ENCODE measurements around a stretch of chr3.

GRCh38 chr3:99795660-99796285 lies 21.9 kb upstream of the CMSS1 start:
- PRO-cap: no peak
- RRBS: no CpG with 5 or more reads among the region's 18 CpGs

GRCh38 chr3:99925391-99925967 lies 107.8 kb downstream of the CMSS1 start:
- PRO-cap: no peak
- RRBS: no CpG with 5 or more reads among the region's 3 CpGs

GRCh38 chr3:99957448-99957987 lies 139.9 kb downstream of the CMSS1 start:
- PRO-cap: no peak
- RRBS: no CpG with 5 or more reads among the region's 2 CpGs

- PRO-cap: no peak
- RRBS: no CpG with 5 or more reads among the region's 8 CpGs
Observed at GRCh38 chr3:100073879-100074434, 40.3 kb downstream of the FILIP1L start.

- PRO-cap: no peak
- RRBS: no CpG with 5 or more reads among the region's 2 CpGs
Observed at GRCh38 chr3:100504150-100504532, 11.7 kb downstream of the TMEM45A start.

DNA sequence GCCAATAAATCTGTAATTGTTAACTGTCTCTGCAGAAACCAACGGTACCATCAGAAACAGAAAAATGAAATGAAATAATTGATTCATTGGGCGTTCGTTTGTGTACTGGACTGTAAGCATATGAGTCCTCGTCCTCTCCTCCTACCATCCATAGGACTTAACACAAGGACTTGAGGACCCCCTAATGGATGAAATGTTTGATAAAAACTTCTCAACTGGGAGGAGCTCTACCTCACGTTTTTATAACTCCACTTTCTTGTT lies 965 bp downstream of the SENP7 start:
- PRO-cap: no peak
- RRBS: no CpG with 5 or more reads among the region's 5 CpGs

- PRO-cap: no peak
- RRBS: no CpG with 5 or more reads among the region's 6 CpGs
Observed at GRCh38 chr3:101691958-101692356, 5.4 kb upstream of the RPL24 start.

DNA sequence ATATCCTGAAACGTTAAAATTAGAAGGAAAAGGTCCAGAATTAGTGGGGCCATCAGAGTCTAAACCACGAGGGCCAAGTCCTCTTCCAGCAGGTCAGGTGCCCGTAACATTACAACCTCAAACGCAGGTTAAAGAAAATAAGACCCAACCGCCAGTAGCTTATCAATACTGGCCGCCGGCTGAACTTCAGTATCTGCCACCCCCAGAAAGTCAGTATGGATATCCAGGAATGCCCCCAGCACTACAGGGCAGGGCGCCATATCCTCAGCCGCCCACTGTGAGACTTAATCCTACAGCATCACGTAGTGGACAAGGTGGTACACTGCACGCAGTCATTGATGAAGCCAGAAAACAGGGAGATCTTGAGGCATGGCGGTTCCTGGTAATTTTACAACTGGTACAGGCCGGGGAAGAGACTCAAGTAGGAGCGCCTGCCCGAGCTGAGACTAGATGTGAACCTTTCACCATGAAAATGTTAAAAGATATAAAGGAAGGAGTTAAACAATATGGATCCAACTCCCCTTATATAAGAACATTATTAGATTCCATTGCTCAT lies 7.0 kb upstream of the RPL24 start:
- PRO-cap: no peak
- RRBS: 89% methylated on average over 1 of the region's 15 CpGs

GRCh38 chr3:101827014-101828354 lies 21.8 kb upstream of the NFKBIZ start:
- PRO-cap: unidirectional peak, plus-strand start at chr3:101827308; bidirectional peak, plus-strand start at chr3:101827936, minus-strand start at chr3:101827935
- RRBS: 1% methylated on average over 5 of the region's 32 CpGs

DNA sequence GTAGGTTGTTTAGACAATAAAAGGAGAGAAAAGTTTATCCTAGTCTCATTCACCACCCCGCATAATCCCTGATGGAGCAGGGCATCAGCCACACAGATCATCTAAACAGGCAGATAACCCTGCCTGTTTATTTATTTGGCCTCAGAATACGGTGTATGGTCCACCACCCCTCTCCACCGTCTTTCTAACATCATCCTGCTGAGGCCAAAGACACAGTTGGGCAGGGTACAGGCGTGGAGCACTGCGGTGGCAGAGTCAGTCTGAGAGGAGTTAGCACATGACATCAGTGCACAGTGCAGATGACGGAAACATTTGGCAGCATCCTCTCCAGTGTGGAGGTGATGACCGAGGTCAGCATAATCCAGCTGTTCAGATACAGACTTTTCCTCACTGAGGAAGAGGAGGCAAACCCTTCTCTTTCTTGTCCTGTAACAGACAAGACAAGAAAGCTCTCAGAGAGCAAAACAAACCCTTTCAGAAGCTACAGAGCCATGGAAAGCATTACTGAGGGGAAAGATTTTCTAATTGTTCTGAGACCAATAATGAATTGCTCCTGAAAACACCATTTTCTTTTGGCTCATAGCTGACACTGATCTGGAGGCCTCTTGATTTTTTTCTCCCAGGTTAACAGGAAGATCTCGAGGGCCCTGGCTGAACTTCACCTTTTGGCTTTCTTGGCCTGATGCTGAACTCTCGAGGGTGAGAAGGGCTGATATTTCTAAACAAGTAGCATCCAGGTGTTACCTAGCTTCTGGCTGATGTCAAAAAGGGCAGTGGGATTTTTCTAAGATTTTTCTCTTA lies 20.1 kb upstream of the NFKBIZ start:
- PRO-cap: bidirectional peak, plus-strand start at position 330 of the sequence, minus-strand start at position 186 of the sequence
- RRBS: no CpG with 5 or more reads among the region's 9 CpGs

DNA sequence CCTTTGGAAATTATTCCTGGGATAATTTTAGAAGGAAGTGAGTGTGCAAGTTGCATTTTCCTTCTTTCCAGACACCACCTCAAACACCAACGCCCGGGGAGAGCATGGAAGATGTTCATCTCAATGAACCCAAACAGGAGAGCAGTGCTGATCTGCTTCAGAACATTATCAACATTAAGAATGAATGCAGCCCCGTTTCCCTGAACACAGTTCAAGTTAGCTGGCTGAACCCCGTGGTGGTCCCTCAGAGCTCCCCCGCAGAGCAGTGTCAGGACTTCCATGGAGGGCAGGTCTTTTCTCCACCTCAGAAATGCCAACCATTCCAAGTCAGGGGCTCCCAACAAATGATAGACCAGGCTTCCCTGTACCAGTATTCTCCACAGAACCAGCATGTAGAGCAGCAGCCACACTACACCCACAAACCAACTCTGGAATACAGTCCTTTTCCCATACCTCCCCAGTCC lies 3.7 kb downstream of the NFKBIZ start:
- PRO-cap: no peak
- RRBS: no CpG with 5 or more reads among the region's 5 CpGs

DNA sequence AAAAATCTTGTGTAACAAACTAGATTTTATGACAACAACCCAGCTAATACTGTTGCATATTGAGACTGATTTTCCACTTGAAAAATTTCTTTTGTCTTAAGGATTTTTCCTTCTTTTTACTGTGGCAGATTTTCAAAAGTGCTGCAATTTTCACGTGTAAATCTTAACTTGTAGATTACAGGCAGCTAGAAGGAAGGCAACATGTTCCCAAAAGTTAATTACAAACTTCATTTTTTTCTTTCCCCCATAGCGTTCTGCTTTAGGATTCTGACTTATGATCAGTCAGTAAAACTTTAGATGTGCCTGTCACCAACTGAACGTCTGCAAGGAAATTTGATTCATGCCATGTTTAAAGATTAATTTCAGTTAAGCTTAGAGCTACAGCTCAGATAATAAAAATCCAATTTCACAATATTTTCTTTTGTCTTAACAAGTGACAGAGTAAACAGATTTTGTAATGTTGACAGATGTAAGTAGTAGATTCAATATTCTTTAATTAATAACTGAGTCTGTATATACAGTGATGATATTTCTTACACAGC lies 253.0 kb downstream of the NFKBIZ start:
- PRO-cap: no peak
- RRBS: no CpG with 5 or more reads among the region's 3 CpGs

DNA sequence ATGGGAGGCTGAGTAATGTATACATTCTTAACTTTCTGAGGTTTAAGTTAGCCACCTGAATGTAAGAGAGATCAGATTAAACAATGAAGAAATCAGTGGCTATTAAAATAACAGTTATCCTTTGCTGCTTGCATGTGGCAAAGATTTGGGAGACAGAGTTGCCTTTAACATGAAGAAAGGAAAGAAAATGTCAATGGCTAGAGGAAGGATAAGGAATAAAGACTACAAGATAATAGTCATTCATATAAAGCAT lies 330.0 kb downstream of the ZPLD1 start:
- PRO-cap: no peak

DNA sequence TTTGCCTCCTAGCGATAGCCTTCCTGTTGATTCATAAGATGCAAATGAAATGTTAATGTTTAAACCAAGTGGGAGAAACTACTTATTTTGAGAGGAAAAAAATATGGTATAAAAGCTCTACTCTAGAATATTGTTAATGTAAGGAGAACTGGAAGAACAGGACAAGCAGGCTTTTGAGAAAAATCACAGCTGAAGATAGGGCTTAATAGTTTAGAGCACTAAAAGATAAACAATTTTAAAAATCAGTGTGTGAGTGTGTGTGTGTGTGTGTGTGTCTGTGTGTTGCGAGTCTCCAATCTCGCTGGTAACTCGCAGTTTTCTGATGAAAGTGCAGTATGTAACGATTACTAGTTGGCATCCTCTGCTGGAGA lies 1.5 kb upstream of the ALCAM start:
- PRO-cap: no peak
- RRBS: no CpG with 5 or more reads among the region's 5 CpGs

DNA sequence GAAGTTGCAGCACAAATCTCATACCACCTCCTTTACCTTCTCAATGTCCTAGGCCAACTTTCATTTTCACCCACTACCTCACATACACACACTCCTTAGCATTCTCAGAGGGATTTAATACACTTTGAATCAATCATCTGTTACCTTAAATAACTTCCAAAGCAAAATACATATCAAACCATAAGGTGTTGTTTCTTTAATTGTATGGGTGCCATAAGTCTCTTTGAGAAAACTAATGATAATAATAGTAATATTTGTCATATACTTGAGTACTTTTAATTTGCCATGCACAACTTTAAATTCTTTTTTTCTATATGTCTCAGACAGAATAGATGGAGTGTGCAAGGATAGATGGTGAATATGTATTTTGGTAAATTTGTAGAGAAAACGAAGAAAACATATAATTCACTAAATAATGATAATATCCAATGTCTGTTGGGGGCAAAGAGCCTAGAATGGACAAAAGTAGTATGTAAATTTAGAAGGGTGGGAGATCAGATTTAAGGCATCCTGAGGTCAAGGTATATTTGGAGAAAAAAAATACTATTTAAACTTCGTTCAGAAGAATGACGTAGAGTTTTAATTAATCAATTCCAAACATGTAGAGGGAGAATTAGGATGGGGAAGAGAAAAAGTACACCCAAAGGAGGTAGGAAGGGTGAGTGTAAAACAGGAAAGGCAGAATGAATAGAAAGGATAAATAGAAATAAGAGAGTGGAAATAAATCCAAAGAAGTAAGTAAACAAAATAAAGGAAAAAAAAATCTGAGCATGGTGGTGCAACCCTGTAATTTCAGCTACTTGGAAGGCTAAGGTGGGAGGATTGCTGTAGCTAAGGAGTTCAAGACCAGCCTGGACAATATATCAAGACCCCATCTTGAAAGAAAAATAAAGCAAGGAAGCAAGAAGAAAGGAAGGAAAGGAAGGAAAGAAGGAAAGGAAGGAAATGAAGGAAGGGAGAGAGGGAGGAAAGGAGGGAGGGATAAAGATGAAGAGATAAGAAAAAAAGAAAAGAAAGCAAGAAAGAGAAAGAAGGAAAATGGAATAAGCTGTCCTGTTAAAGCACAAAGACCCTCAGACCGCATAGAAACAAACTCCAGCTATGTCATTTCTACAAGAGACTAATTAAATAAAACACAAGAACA lies 84.0 kb downstream of the ALCAM start:
- PRO-cap: no peak
- RRBS: no CpG with 5 or more reads among the region's 4 CpGs

- PRO-cap: no peak
- RRBS: no CpG with 5 or more reads among the region's 2 CpGs
Observed at GRCh38 chr3:105746783-105747271, 122.0 kb downstream of the CBLB start.

GRCh38 chr3:105865601-105866475 lies 3.0 kb downstream of the CBLB start:
- PRO-cap: no peak
- RRBS: no CpG with 5 or more reads among the region's 2 CpGs

DNA sequence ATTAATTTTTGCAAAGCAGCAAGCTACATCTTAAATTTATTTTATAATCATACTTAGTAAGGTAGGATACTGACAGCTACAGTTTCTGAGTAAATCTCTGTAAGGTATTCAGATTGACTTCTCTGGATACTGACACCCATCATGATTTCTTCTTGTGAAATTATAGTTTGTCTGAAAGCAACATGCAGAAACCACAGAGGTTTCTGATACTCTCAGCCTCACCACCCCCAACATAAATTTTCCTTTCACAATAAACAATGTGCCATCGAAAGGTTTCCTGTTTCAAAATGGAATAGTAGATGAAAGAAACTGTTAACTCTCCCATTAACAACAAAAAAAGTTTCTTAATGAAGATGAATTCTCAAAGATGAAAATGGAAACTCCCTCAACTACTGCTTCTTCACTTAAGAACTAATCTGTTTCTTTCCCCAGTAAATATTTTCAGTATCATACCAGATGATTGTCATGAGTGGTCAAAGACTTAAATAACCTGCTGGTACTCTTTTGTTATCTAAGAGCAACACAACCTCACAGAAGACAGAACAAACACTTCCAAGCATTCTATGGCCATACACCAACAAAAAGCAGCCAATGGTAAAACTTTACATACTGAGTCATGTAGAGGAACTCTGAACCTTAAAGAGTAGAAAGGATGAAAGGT lies 2.1 kb downstream of the CBLB start:
- PRO-cap: no peak
- RRBS: no CpG with 5 or more reads among the region's 1 CpG

- PRO-cap: unidirectional peak, plus-strand start at chr3:106004259
- RRBS: no CpG with 5 or more reads among the region's 7 CpGs
Observed at GRCh38 chr3:106004057-106004794, 135.4 kb upstream of the CBLB start.

- PRO-cap: no peak
Observed at GRCh38 chr3:106839852-106840302, 537.4 kb upstream of the CCDC54 start.